Left ventricle myocardium (tissue), 1 donor: ENCODE results near the genes PRPS2 and TLR7.

- PRO-cap: no peak
Observed at GRCh38 chrX:10111380-10112215, 45.2 kb upstream of the CLCN4 start.

DNA sequence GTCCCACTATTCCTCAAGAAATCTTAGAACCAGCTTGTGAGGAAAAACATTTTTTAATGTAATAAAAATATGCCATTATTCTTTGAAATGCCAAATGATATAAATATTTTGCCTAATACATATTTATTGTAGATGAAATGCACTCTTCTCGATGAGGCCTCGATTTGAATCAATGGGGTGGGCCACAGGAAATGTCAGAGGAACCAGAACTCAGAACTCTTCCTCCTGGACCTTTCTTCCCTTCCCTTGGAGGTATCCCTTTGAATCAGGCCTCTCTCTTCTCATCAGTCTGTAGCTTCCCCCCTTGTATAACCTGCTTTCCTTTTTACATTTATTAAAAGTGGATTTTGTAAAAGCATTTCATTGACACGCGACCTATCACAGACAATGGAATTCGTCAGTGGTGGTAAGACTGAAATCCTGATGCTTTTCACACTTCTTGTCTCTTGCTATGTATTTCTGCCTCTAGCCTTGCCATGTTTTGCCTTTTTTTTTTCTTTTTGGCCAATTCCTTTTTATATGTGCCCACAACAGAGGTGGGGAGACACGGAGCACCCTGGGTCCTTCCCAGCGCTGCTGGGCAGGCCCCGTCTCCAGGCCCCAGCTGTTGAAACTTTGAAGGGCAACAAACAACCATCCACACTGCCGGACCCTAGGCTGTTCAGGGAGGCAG lies 14.0 kb upstream of the CLCN4 start:
- PRO-cap: no peak

DNA sequence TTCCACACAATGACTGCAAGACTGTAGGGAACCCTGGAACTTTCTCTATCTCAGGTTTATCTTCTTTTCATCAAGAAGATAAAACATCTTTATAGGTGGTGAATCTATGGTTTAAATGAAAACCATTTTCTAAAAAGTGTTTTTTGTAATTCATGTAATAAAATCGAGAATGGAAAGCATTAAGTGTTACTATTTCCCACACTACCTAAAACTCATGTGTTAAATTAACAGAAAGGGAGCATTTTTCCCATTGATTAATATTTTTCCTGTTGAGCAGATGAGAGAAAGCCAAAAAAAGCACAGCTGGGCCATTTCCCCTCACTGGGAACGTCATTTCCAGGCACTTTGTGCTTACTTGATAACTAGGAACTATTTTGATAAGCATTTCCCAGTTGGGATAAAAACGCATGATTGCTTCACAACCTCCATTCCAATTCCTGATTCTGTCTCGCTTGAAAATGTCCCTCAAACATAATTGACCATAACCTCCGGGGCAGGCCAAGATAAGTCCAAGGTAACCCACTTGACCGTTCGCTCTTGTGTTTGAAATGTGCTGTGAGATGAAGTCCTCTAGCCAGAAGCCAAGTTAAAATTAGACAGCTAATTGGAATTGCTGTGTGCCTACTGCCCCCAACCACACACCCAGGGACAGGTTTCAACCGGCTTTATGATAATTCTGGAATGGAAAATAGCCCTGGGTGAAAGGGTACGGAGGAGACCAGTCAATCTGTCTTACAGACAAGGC lies 137.3 kb downstream of the MID1 start:
- PRO-cap: no peak

- PRO-cap: no peak
Observed at GRCh38 chrX:10517950-10518416, 102.4 kb downstream of the MID1 start.

DNA sequence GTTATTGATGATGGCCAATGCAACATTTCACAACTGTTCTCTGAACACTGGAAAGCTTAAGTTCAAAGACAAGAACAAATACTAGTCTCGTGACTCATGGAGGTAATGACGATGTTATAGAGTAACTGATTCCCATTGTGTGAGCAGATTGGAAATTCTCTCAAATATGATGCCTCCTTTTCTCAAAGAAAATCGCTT lies 41.1 kb downstream of the MID1 start:
- PRO-cap: no peak

- PRO-cap: no peak
Observed at GRCh38 chrX:10615982-10616346, 4.4 kb downstream of the MID1 start.

DNA sequence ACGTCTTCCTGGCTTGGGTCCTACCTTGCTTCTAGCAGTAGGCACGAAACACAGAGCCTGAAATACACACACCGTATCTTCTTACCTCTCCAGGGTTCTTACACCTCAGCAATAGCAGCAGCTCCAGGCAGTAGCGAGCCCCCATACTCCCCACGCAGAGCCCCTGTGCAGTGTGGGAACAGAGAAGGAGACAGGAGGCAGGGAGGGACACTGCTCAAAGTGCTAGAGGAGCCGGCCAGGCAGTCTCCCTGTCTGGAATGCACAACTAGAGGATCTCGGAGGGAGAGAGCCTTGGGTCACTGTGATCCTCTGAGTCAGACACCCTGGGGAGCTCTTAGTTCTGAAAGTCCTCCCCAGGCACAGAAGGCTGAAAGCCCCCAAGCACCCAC lies 15.9 kb downstream of the AMELX start:
- PRO-cap: no peak

DNA sequence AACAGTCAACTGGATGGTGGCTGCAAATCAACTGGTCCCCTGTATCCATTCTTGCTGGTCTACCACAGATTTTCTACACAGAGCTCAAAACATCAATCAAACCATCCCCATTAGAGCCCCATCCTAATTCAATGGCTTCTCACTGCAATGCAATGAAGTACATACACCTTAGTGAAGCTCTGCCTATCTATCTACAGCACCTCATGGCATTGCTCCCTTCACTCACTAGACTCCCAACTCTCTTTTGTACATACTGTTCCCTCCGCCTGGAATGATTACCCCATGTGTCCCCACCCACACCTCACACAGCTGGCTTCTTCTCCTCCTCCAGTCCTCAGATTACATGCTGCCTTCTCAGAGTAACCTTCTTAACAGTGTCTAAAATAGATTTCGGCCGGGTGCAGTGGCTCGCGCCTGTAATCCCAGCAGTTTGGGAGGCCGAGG lies 46.9 kb downstream of the AMELX start:
- PRO-cap: no peak

DNA sequence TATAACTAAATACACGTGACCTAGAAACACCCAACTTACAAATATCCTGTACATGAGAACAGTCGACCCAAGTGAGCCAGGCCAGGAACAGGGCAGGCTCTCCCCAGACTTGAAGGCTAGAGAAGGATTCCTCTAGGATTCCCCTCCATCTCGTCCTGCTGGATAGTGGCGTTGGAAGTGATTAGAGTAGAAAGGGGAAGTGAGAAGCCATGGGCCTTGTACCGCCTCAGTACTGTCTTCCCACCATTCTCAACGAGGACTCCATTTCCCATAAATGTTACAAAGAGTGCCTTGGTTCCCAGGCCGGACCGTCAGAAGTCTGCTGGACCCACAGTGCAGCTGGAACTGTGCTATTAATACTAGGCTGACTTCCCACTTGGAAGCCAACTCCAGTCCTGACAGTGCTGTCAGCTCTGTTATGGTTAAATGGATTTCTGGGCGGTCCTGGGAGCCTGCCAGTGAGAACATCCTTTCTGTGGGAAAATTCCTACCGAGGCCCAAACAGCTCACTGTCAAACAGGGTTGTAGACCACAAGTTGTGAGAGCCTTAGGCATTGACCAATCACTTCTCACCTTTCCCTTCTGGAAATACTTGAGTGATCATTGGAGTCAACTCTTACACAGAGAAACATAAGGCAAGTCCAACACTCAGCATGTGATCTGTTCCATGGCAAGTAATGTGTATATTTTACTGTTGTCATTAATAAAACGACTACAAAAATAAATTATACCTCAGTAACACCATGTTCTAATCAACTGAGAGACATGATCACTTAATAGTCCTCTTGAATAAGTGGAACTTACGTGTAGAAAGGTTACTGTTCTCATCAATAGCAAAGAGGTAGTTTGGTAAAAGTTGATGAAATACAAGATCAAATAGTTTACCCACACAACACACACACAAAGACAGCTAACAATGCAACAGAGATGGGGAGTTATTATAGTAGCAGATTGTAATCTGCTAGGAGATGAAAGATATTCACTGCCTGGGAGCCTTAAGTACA lies 58.4 kb downstream of the AMELX start:
- PRO-cap: bidirectional peak, plus-strand start at position 623 of the sequence, minus-strand start at position 330 of the sequence

GRCh38 chrX:11768059-11768633 lies 10.1 kb downstream of the MSL3 start:
- PRO-cap: no peak

DNA sequence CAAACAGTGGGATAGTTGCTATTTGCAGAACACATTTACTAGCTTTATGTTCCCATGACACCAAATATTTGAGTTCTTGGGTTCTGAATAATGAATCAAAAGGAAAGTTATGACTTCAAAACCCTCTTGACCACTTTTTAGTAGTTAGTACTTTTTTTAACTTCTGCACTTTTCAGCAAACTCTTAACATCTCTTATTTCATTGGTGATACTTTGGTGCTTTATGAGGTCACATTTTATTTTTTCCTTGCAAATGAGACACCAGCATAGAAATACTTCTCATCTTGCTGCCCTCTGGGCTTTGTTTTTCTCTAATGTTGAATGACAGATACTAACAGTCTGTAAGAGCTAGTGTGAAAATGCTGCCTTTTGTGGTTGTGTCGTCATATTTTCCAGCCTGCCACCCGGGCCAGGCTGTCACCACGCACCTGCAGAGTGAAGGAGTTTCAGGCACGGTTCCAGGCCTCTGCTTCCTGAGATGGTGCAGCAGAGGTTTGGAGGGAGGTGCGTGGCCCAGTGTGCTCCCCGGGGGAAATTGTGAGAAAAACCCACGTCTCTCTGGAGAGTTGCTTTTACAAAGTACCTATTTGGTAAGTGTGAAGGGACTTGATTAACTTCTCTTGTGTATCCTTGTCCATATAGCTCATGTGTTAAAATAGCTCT lies 34.7 kb downstream of the MSL3 start:
- PRO-cap: no peak

GRCh38 chrX:12079169-12079412 lies 59.2 kb upstream of the FRMPD4 start:
- PRO-cap: no peak

DNA sequence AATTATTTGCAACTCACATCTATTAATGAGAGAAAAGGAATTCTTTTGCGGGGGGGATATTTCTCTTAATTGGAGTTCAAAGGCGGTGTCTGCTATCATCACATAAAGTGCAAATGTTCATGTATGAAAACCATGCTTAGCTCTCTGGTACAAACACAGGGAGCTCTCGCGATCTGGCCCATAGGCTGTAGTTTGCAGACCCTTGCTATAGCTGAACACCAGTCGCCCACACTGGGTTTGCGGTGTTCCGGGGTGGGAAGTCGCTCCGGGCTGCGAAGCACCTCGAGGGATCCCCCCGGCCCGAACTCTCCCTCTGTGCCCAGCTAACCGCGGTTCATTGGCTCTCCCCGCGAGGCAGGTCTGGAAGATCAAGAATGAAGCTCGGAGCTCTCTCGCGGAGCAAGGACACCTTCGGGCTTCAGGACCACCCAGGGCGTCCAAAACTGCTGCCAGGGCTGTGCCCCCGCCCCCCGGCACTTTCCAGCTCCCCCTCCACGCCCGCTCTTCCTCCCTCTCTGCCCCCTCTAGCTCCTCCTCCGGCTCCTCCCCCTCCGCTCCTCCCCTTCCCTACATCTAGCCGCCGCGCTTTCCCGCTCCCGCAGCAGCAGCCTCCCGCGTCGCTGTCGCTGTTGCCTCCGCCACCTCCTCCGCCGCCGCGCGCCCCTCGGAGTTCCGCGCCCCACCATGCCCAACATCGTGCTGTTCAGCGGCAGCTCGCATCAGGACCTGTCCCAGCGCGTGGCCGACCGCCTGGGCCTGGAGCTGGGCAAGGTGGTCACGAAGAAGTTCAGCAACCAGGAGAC lies at the start of gene PRPS2:
PRPS2 (plus strand) TSS at position 599 of the 803 bp plus-strand sequence.
- PRO-cap: no peak

DNA sequence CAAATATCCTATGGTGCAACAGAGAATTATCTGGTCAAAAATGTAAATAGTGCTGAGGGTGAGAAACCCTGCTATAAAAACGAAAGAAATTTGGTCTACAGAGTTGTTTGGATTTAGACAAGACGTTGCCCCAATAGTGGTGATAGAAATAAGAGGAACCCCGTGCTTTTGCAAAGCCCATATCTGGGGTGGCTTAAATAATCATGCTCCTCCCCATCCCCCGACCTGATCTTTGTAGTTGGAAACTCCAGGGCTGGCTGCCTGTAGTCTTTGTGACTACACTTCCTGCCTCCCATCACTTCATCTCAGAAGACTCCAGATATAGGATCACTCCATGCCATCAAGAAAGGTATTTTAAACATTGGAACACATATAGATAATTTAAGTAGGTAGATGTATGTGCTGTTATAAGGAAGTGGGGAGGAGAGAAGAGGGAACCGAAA lies at the start of gene TLR7:
TLR7 (plus strand) TSS at position 298 of the 443 bp plus-strand sequence.
- PRO-cap: no peak

GRCh38 chrX:12946671-12947120 lies 28.2 kb upstream of the TMSB4X start:
- PRO-cap: no peak

DNA sequence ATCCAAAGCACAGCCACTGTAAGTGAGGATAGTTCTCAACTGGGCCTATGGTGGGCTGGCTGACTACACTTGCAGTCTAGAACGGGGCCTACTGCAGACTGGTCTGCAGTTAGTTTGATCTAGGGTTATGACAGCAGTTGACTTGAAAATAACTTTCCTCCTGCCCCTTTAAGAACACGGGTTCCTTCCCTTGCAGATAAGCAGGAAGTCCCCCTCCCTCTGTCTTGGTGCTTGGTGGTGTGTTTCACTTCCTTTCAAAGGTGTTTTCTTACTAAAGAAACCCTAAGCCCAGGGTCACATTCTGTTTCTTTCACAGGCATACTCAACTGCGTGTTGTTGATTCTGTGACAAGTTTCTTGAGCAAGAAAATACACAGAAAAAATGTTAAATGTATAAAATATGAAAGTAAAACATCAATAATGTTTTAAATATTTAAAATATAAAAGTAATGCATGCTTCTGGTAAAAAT lies 18.0 kb upstream of the TMSB4X start:
- PRO-cap: no peak

- PRO-cap: bidirectional peak, plus-strand start at chrX:12975812, minus-strand start at chrX:12975697
Observed at GRCh38 chrX:12975451-12975885, 558 bp downstream of the TMSB4X start.

- PRO-cap: no peak
Observed at GRCh38 chrX:12977190-12977736, 2.4 kb downstream of the TMSB4X start.

DNA sequence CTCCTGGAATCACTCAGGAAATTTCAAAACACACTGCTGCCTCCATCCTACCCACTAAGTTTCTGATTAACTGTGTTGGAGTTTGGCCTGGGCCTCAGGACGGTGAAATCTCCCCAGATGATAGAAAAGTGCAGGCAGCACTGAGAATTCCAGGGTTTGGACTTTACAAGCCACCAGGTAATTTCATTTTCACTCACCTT lies 3.4 kb upstream of the FAM9C start:
- PRO-cap: no peak

DNA sequence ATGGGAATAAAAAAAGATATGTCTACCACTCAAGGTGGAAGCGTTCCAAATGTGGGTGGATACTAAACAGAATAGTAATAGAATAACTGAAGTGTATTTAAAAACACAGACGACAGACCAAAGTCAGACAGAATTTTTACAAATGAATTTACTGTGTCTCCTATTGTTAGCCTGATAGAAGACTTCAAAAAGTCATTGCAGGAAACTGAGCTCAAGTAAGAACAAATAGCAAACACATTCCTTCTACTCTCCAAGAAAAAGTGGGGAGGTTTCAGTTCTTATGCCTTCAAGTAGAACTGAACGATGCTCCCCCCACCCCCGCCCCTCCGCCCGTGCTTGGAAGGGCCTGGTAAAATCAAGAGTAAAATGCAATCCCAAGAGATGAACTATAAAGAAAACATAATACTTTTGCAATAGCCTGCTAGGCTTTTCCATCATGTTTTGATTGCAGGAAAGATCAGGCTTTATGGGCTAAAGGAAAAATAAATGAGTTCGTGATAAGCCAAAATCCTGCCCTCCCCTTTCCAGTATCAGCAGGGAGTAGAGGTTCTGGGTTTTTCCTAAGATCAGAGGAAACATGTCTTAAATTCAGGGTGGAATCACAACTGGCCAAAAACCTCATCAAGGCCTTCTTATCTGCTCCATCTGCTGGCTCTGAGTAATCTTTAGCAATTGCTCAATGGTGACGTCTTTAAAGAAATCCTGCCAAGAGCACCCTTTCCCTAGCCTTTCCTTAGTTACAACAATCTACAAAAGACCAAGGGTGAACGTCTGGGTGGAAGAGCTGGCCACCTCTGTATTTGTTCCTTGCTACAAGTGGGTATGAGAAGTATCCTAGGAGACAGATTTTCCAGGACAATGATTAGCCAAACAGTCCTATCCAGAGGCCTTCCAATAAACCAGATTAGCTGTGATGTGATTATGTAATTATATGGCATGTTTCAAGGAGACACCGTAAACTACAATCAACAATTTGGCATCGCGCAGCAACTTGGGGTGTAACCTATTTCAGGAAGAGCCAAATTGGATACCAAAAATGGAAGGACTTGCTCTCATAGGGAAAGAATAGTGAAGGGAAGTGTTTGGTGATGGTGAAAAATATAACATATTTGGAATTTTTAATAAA lies 66.2 kb upstream of the FAM9C start:
- PRO-cap: no peak